Myometrial cell (primary cell): ENCODE measurements around a stretch of chr4.

DNA sequence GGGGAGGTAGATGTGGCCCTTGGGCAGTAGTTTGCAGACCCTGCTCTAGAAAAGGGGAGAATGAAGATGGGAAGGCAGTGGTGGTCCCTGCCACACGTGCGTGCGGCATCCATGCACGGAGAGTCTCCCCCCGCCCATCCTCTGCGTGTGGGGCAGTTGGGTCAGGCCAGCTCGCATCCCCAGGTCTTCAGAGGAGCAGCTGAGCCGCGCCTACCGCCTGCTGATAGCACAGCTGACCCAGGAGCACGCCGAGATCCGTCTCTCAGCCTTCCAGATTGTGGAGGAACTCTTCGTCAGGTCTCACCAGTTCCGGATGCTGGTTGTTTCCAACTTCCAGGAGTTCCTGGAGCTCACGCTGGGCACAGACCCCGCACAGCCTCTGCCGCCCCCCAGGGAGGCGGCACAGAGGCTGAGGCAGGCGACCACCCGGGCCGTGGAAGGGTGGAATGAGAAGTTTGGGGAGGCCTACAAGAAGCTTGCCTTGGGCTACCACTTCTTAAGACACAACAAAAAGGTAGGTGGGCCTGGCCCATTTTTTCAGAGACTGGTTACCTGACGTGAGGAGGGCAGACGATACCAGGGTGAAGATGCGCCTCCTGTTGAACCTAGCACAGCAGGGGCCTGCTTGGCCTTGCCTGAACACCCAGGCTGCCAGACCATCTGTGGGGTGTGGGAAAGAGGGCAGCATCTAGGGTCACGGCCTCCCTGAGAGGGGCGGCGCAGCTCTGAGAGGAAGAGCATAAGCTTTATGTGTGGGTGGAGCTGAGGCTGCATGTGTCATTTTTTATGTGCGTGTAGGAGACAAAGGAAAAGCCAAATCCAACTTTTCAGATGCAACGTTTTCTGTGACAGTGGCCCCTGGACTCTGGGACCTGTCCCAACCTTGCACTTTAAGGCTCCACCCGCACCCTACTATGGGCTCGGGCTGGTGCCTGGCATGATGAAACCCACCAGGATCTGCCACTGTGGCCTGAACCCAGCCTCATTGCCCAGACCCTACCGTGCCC, 2.6 kb downstream of the UVSSA start:
- RAMPAGE, long total RNA, result no peak

DNA sequence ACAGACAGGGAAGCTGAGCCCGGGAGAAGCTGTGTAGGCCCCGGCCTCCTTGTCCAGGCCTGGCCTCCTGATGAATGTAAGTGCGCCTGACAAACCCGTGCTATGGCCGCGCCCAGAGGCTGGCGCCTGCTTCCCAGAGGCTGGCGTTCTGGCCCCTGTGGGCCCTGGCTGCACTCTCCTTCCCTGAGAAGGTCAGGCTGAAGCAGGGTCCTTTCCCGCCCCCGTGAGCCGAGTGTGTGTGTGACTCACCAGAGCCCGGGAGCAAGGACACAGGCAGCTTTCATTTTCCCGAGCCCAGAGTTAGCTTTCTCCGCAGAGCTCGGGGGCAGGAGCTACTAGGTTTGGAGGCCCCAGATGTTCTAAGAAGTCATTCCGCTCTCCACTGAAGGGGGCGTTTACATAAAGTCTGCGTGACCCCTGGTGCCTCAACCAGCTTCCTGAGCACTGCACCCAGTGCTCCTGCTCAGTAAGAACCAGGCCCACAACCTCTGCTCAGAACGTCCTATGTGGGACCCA, 13.5 kb downstream of the UVSSA start:
- RAMPAGE, long total RNA, result no peak

DNA sequence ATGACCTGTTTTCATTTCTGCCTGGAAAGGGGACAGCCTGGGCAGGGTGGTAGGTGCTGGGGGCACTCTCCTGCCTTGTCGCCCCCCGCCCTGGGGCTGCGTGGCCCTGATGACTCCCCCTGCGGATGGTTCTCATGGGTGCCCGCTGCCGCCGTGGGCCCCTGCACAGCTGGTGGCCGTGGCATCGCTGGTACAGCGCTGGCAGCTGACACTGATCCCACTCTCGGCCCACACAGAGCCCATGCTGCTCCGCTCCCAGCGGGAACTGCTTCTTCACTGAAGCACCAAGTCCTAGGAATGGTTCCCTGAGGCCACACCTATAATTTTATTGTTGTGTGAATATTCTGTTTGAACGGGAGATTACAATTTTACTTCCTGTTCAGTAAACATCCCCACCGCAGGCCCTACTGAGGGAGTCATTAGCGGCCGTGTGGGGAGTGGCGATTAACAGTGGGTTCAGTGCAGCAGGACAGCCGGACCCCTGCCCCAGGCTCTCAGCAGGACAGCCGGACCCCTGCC, 138.6 kb upstream of the NKX1-1 start:
- RAMPAGE, long total RNA, result no peak

- RAMPAGE, long total RNA, result no peak
Observed at GRCh38 chr4:1605401-1606046, 78.6 kb downstream of the FAM53A start.

DNA sequence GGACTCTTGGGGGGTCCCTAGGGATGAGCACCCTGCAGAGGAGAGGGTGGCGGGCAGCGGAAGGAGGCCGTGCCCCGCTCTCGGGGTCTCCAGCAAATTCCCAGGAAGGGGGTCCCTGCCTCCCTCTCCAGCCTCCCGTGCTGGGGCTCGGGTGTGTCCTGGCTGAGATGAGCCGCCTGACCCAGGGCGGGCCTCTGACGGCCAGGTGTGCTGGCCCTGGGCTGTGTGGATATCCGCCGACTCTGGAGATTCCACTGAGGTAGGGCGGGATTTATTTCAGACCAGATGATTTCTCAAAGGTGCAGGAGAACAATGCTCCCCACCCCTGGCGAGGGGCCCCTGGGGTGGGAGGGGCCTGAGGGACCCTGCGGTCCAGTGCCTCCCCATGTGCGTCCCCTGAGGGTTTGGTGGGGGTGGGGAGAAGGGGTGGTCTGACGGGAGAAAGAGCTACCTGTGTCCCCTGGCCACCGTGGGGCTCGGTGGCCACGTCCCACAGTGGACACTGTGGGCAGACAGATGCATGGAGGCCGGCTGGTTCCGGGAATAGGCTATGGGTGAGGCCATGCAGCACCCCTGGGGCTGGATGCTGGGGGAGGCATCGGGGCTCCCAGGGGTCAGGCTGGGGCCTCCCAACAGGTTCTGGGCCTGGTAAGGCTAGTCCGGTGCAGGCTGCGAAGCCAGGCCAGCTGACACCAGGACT, 971 bp upstream of the FAM53A start:
- RAMPAGE, long total RNA, result no peak

GRCh38 chr4:1784967-1785585, 8.0 kb upstream of the FGFR3 start:
- RAMPAGE, long total RNA, result no peak

- RAMPAGE, long total RNA, result no peak
Observed at GRCh38 chr4:1799144-1799969, 6.3 kb downstream of the FGFR3 start.

GRCh38 chr4:1819806-1820176, 26.7 kb downstream of the FGFR3 start:
- RAMPAGE, long total RNA, result no peak

DNA sequence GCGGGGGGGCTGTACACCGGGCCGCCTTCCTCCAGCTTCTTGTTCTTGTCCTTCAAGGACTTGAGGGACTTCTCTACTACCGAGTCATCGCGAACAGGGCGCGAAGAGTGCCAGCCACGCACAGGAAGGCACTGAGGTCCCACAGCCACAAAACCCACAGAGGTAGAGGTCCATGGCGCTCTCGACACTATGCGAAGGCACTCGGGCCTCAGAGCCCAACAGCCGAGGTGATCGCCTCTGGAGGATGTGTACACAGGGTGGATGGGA, 14.5 kb downstream of the LETM1 start:
- RAMPAGE, long total RNA, result no peak

DNA sequence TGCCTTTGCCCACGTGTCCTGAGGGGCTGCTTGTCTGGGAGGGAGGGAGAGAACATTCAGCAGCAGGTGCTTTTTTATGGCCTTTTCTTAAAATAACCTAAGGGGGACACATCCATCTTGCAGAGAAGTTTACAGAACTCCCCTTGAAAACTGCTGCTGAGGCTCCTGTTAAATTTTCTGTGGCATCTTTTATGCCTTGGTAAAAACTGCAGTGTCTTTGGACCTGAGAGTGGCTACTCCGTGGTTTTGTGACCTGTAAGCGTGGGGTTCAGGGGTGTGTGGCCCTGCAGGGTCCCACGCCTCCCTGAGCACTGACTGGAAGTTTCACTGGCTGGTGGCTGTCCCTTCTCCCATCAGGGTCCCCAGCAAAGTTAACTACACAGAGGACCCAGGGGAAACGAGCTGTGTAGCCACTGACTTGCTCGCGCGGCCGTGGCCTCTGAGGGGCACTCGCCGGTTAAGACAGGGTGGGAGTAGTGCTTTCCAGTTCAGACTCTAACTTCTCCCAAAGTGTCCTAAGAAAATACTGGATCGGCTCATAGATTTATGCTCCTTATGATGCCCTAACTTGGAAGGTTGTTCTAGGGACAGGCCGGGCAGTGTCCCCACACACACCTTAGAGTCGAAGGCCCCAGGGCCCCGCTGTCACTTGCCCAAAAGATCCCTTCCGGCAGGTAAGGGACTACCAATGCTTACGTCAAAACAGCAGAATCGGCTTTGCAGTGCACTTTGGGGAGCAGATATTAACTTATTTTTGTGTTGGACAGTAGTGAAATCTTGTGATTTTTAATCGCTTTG, 28.2 kb downstream of the NELFA start:
- RAMPAGE, long total RNA, result no peak

- RAMPAGE, long total RNA, result no peak
Observed at GRCh38 chr4:1983154-1983789, 25.5 kb downstream of the NELFA start.

DNA sequence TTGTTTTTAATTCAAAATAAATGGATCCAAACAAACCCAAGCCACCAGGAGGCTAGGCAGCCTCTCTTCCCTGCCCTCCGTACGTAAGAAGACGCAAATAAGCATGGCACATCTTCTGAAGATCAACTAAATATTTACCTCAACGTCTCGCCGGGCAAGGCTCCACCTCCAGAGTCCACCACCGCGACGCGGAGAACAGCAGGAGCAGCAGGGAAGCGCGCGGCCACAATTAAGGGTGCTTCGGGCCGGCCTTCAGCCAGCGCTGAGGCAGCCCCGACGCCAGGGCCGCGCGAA, 592 bp downstream of the HAUS3 start:
- RAMPAGE, long total RNA, result no peak

GRCh38 chr4:2413817-2414535, 4.5 kb downstream of the ZFYVE28 start:
- RAMPAGE, long total RNA, result no peak

DNA sequence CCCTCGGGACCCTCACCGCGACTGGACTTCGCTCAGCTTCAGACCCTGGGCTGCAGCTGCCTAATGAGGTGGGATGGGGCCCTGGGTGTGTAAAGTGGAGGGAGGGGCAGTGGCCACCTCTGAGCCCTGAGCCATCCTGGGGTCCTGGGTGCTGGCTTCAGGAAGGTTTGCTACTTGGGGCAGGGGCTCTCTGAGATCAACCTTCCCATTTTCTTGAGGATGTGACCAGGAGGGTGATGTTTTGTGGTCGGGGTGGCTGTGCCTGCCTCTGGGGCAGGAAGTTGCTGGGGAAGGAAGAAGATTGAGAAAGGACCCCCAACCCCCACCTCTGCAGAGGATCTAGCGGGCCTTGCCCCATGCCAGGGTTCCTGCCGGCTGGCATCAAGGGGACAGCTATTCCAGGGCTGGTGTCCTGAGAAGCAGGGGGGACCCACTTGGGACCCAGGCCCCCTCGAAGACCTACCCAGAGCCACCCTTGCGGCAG, 6.4 kb downstream of the SH3BP2 start:
- RAMPAGE, long total RNA, result no peak

GRCh38 chr4:2809535-2809982, 16.7 kb downstream of the SH3BP2 start:
- RAMPAGE, long total RNA, result no peak

DNA sequence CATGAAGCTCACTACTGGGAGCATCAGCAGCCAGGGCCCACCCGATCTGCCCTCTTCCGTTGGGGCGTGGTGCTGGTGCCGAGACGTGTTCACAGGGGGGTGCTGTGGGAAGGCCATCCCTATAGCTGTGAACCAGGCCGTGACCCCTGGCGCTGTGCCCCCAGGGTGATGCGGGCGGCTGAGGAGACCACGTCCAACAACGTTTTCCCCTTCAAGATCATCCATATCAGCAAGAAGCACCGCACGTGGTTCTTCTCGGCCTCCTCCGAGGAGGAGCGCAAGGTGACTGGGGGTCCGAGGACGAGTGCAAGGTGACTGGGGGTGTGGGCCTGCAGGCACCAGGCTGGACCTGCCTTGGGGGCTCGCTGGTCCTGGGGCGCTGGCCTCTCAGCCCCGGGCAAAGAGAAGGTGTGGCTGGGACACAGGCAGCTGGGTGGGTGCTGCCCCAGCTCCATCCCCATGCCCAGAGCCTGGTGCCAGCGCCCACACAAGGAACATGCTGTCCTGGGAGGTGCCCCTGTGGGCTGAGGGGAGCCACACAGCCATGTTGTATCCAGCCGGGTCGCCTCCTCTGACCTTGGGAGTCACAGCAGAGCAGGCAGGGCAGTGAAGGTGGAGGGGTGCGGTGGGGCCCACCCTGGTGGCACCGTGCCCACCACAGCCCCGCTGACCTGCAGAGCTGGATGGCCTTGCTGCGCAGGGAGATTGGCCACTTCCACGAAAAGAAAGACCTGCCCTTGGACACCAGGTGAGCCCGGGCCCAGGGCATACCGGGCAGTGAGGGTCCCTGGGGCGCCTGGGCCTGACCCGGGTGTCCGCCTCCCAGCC, 19.0 kb upstream of the ADD1 start:
- RAMPAGE, long total RNA, result no peak

GRCh38 chr4:2940250-2941034, 5.8 kb upstream of the MFSD10 start:
- RAMPAGE, long total RNA, result no peak

- RAMPAGE, long total RNA, result no peak
Observed at GRCh38 chr4:3041047-3042248, 33.0 kb upstream of the HTT start.

DNA sequence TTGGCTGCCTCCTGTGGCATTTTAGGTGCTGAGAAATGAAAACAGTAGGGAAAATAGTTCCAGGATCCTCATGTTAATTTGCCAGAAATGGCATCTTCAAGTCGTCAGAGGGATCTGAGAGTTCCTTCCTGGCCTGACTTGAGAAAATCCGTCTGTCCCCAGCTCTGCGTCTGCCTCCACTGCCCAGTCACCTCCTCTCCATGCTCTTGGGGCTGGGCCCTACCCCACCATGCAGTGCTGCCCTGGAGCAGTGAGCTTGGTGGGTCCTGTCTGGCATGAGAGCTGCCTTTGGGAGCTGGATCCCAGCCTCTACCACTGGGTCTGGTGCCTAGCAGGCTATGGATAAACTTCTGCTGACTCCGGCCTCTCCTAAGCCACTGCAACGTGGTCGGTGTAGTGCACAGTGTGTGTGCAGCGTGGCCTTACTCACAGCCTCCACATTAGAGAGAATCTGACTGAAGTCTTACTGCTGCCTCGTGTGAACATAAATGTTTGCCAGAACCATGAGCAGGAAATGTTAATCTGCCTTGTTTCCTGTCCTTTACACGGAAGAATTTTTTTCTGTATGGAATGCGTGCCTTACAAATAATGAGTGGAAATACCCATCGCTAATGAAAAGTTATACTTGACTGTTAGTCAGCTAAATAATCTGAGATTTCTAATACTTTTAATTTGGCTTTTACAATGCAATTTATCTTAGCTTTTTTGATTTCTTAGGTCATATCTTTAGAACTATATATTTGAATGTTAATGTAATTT, 47.7 kb downstream of the HTT start:
- RAMPAGE, long total RNA, result no peak

GRCh38 chr4:3303273-3303463, 10.3 kb downstream of the RGS12 start:
- RAMPAGE, long total RNA, result no peak